H4 (cell line): Measurements from ENCODE around the genes ZRANB3 and R3HDM1.

DNA sequence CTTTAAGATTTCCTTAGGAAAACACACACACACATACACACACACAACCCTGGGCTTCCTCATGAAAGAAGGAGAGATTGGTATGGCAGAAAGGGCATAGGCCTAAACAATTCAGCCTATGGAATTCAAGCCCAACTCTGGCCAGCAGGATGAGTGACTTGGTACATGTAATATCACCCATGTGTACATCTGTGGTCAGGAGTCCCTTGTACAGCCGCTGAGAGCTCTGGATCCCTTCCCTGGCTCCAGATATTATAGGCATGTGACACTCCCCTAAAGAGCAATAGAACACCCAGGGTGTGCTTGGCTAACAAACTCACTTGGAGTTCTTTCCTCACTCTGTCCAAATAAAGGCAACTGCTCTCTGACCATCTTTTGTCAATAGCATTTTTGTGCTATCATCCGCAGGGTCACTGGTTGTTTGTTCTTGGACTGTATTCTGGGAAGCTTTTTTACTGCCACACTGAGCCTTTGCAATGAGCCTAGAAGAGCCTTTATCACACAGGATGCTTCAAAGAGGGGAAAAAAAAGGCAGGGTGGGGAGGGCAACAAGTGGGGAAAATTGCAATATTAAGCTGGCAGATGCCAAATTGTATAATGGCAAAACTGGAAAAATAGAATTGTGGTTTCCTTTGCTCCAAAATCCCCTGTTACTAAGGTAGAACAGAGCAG lies 197.5 kb upstream of the NCKAP5 start:
- RAMPAGE, long total RNA: no peak

DNA sequence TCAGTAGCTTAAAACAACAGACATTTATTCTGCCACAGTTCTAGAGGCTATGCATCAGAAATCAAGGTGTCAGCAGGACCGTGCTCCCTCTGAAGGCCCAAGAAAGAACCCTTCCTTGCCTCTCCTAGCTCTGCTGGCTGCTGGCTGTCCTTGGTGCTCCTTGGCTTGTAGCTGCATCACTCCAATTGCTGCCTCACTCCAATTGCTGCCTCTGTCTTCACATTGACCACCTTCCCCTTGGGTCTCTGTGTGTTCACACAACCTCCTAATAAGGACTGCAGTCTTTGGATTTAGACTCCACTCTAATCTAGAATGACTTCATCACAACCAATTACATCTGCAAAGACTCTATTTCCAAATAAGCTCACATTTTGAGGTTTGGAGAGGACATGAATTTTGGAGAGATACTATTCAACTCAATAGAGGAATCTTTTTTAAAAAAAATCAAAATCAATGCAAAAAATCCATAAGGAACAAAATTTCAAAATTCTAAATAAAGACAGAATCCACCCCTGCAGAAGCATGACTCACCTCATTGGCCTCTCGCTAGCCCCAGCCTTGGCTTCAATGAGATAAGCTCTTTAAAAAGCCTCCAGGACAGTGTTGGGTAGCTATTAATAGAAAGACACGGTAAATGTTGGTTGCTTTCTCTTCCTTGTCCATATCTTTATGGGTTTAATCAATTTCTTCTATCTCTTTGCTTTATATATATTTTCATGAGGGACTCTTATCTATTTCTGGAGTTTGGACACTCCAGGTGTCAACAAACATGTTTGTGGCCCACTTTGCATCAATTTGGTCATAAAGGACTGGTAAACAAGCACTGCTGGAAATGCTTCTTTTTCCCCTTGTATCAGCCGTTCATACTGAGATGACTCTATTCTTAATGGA lies 267.6 kb upstream of the MGAT5 start:
- RAMPAGE, long total RNA: no peak

GRCh38 chr2:134129877-134130633 lies 123.8 kb upstream of the MGAT5 start:
- RAMPAGE, long total RNA: no peak

DNA sequence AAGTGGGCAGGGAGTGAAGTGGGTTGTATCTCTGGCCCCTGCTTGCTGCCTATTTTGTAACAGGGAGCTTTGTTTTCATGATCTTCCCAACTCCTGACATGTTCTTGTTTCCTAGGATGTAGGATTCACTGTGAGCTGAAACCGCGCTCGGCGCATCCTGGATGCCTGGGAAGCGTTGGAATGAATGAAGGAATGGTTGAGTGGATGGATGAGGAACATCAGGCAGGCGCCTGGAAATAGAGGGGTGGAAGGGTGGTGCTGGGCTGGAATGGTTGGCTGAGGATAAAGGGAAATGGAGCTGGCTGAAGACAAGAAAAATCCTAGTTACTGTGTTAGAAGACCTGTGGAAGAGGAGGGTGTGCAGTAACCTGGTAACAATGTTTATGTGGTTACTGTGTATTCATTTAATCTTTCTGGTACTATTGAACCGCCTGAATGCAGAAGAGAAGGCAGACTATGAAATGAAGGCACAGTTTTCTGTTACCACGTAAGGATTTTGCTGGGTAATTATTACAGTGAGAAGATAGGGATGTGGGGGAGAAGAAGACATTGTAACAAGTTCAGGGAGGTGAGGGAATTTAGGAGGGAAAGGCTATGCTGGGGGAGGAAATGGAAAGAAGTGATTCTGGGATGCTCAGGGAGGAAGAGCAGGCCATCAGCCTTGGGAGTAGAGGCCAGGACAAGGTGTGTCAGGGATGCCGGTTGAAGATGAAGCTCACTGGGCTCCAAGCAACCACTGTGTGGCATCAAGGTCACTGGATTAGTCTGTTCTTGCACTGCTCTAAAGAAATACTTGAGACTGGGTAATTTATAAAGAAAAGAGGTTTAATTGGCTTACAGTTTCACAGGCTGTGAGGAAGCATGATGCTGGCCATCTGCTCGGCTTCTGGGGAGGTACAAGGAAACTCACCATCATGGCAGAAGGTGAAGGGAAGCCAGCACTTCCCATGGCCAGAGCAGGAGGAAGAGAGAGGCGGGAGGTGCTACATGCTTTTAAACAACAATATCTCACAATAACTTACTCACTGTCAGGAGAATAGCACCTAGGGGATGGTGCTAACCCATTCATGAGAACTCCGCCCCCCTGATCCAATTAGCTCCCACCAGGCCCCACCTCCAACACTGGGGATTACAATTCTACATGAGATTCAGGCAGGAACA lies 110.1 kb upstream of the MGAT5 start:
- RAMPAGE, long total RNA: no peak

GRCh38 chr2:134178199-134178567 lies 75.7 kb upstream of the MGAT5 start:
- RAMPAGE, long total RNA: no peak

GRCh38 chr2:134401699-134402052 lies 147.8 kb downstream of the MGAT5 start:
- RAMPAGE, long total RNA: no peak

DNA sequence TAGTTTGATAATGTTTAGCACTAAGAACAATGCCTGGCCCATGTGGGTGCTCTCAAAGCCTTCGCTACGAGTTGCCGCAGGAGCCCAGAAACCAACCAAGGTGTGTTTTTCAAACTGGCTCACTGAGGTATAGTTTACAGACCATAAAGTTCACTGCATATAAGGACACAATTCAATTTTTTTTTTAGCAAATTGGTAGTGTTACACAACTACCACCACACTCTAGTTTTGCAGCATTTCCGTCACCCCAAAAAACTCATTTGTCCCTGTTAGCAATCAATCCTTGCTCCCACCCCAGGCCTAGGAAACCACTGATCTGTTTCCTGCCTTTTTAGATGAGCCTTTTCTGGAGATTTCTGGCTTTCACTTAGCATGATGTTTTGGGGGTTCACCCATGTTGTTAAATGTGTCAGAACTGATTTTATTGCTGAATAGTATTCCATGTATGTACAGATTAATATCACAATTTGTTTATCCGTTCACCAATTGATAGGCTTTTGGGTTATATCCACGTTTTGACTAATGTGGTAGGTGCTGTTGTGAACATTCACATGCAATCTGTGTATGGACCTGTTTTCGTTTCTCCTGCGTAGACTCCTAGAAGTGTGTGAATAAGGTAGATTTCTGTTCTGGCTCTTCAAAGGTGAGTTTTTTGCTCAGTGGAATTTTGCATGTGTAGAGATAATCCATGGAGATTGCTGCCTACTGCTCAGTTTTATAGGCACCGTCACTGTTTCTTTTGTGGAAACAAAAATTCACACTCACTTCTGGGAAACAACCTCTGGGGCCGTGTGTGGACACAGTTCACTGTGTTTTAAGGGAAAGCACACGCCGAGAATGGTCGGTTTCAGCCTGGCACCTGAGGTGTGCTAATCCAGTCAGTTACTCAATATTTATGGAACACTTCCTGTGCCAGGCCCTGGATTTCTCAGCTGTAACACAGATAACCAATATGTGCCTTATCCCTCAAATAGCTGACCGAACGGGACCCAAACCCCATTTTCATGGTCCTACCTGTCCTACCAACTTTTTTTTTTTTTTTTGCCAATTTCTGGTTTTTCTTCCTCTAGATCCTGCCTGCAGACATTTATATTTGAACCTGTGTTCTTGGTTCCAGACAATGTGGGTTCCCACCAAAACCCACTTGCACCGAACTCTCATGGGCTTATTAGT lies 179.3 kb downstream of the MGAT5 start:
- RAMPAGE, long total RNA: no peak

DNA sequence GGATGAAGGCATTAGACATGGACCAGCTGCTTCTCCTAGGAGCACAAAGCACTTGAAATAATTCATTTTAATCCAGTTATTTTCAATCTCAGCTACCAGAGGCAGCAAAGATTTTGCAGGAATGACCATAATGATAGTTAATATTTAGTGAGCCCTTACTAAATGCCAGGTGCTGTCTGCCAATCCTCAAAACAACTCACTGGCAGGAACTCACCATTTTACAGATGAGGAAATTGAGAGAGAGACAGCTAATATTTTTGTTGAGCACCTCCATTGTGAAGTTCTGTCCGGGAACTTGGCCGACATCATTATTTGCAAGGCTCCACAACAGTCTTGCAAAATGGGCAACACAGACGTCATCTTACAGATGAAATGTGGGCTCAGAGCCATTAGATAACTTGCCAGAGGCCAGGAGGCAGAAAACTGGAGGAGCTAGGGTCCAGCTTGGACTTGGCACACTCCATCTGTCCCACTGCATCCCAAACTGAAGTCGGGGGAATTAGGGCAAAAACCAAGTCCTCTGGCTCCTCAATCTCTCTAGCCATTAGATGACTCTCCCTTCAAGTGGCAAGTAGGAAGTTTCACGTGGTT lies 31.9 kb downstream of the ACMSD start:
- RAMPAGE, long total RNA: no peak

DNA sequence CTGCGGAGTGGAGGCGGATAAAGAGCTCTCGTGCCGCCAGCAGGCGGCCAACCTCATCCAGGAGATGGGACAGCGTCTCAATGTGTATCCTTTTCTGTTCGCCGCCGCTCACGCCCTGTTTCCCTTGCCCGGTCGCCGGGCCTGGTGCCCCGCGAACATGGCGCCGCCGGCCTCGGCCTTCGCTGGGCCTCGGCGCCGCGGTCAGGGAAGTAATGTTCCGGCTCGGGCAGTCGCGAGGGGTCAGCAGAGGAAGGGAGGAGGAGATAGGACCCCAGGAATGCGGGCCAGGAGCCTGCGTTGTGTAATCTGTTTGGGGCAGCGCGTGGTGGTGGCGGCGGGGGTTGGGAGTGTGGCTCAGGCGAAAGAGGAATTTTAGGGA lies 296 bp downstream of the CCNT2 start:
- RAMPAGE, long total RNA: no peak

DNA sequence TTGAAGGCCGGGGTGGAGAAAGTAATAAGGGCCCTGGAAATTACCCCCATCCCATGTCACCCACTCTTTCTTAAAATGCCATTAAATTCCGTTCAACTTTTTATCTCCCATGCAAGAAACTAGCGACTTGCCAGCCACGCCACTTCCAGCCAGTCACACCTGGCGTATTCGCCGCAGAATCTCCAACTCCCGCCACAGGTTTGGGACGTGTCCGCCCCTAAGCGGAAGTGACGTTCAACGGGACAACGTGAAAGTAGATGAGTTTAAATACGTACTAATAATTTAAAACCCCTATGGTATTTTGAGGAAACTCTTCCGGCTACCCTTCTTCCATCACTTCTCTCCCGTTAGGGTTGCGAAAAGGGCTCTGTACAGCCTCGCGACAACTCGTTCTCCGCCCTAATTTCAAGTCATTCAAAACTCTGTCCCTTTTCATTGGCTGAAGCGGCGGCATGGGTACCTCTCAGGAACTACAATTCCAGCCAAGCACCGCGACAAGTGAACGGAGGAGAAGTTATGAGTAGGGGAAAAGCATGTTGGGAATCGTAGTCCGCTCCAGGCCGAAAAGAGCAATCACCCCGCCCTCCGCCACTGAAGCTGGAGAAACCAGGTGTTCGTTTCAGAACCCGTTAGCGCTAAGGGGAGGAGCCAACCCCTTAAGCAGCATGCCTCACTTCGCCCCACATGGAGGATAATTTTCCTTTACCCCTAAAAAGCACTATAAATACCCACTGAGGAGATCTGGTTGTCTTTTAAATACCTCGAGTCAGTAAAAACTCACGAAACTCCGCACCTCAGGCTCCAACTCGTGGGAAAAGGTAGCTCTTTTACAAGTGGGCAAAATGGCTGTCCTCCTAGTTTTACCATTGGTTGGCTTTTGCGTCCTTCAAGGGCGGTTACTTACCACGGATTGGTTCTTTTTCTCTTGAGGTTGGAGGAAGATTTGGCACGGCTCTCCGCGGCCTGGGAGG lies at the start of gene ZRANB3:
Gene ZRANB3, minus strand, starts transcription at position 852 of the 971 bp plus-strand sequence.
- RAMPAGE, long total RNA: start-site peak on the minus strand centred at position 832 of the sequence, 48 bp wide, 25 reads

DNA sequence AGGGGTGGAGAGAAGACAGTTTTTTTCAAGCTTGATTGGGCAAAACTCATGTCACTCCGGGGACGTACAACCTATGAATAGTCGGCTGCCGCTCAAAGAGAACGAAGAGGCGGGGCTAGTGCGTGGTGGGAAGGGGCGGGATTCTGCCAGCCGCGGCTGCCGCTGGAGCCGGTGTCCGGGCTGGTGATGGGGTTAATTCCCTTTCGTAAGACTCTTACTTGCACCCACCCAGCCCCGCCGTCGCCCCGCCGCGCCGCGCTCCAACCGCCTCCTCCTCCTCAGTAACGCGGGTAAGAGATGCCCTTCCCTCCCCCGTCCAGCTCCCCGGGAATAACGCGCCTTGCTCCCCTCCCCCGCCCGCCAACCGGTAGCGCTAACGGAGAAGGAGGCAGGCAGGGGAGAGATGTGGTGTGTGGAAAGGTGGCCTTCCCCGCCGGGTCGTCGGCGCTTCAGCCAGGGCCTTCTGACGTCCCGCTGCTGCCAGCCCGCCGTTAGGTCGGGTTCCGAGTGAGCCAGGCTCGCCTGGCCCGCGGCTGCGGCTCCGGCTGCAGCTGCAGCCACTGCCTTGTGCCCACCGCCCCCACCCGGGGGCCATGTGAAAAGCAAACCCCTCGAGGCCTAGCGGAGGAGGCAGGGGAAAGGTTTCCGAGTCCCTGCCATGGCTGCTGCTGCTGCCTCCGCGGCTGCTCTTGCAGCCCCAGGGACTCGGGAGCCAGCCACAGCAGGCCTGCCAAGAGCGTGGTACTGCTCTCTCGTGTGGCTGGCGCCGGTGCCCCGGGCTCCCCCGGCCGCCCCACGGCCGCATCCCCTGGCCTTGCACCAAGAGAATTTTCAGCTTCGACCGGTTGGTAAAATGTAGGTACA lies at the start of gene R3HDM1:
Gene R3HDM1, plus strand, starts transcription at position 141 of the 864 bp plus-strand sequence.
- RAMPAGE, long total RNA: no peak

- RAMPAGE, long total RNA: no peak
Observed at GRCh38 chr2:135602468-135602955, 71.2 kb downstream of the R3HDM1 start.

DNA sequence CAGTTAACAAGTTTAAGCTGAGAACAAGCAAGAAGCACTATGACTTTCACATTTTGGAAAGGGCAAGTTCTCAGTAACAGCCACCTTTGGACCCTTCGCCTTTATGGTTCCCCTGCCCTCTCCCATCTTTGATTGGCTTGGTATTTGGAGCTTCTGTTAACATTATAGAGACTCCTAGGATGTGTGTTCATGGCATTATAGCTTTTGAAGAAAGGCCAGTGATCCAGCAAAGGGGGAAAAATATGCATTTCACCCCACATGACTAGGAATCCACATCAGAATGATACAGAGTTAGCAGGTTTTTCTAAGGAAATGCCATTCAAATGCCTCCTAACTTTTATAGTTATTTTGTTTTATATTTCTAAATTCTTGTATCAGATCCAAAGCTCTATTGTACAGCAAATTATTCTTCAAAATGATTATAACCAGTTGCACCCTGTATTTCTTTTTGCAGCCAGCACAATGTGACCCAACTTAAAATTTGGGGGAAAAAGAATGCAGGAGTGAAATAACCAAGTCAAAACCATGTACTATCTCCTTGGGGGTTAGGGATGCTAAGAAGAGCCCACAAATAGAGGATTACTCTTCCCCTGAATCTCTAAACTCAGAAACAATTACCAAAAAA lies 17.3 kb upstream of the UBXN4 start:
- RAMPAGE, long total RNA: no peak

- RAMPAGE, long total RNA: no peak
Observed at GRCh38 chr2:135792348-135792882, 44.6 kb downstream of the LCT start.

GRCh38 chr2:135825579-135826216 lies 11.3 kb downstream of the LCT start:
- RAMPAGE, long total RNA: no peak

GRCh38 chr2:135960973-135961245 lies 24.5 kb downstream of the DARS1 start:
- RAMPAGE, long total RNA: no peak

- RAMPAGE, long total RNA: no peak
Observed at GRCh38 chr2:136052324-136052771, 65.6 kb downstream of the CXCR4 start.

DNA sequence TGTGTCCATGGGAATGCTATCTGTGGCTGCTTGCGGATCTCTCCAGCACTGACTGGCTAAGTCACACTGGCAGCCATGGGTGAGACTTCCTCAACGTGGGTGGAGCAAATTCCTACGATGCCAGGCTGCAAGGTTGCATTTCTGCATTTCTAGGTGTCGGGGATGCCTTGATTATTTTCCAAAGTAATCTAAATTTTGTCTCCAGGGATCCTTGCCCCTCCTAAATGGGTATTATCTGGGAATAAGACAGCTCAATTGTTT lies 6.2 kb downstream of the CXCR4 start:
- RAMPAGE, long total RNA: no peak

- RAMPAGE, long total RNA: no peak
Observed at GRCh38 chr2:136132014-136132707, 14.2 kb upstream of the CXCR4 start.

DNA sequence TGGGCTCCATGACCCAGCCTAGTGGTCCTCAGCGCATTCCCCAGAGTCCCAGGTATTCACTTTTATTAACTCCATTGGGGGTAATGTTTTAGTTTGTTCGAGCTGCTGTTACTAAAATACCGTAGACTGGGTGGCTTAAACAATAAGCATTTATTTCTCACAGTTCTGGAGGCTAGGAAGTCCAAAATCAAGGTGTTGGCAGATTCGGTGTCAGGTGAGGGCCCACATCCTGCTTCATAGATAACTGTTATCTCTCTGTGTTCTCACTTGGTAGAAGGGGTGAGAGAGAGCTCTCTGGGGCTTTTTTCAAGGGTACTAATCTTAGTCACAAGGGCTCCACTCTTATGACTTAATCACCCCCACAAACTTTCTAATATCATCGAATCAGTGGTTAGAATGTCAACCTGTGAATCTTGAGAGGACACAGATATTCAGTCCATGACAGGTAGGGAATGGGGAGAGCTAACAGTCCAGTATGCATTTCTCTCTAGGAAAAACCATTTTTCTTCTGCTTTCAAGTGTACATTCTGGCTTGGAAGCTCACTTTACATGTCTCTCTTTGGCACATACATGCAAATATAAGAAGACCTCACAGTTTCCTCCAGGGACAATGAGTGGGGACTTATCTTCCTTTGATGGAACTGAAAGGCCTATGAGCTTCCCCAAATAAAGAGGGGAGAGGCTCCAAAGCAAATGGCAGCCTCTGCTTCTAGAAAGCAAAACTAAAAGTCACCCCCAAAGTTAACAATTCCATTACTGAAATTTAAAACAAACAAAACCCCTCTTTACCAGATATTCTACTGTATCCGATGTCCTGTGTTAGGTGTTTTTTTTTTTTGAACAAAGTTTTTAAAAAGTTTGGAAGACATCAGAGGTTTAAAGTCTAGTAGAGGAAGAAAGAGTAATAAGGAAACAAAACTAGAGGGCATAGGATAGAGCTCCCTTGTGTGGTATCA lies 95.0 kb upstream of the CXCR4 start:
- RAMPAGE, long total RNA: no peak